ENCODE measurements around the gene CCDC63.

- PRO-cap, result bidirectional peak, plus-strand start at chr12:110743217, minus-strand start at chr12:110742891
Measured at GRCh38 chr12:110743031-110743305, 277 bp upstream of the PPP1CC start.

- PRO-cap, result bidirectional peak, plus-strand start at chr12:110846762, minus-strand start at chr12:110846676; bidirectional peak, plus-strand start at chr12:110847189, minus-strand start at chr12:110847145
Measured at GRCh38 chr12:110846602-110847366, at the start of gene CCDC63. Gene CCDC63 (plus strand): TSS chr12:110846987.

DNA sequence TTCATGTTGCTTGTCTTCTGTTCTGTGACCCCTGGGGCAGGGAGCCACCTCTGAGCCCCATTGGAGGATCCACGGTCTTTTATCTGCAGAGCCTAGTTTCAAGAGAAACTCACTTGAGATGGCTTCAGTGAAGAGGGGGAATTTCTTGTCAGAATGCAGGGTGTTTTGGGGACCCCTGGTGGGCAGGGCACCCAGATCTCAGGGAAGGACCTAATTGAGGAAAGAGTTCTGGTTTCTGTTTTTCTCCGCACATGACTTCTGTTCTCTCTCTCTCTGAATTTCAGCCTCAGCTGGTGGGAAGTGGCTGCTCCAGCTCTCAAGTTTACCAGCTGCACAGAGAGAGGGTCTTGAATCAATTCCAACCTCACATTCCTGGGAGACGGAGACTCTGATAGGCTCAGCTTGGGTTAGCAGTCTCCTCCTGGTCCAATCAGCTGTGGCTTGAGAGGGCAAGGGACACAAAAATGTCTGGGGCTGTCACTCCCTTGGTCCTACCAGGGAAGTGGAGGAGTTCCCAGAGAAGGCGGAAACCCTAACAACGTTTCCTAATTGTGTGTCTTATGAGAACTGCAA lies 6.9 kb downstream of the CCDC63 start:
- PRO-cap, result no peak

DNA sequence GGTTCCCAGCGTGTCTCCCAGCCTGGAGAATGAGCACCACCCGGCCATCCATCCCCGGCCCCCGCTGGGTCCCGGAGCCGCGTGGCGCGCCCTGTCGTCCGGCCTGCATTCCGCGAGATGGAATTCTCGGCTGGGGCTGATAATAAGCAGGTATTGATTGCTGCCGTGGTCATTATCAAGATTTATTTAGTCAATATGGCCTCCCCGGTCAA lies 13.0 kb downstream of the CUX2 start:
- PRO-cap, result no peak

- PRO-cap, result no peak
Measured at GRCh38 chr12:111448838-111449244, 43.1 kb downstream of the SH2B3 start.

DNA sequence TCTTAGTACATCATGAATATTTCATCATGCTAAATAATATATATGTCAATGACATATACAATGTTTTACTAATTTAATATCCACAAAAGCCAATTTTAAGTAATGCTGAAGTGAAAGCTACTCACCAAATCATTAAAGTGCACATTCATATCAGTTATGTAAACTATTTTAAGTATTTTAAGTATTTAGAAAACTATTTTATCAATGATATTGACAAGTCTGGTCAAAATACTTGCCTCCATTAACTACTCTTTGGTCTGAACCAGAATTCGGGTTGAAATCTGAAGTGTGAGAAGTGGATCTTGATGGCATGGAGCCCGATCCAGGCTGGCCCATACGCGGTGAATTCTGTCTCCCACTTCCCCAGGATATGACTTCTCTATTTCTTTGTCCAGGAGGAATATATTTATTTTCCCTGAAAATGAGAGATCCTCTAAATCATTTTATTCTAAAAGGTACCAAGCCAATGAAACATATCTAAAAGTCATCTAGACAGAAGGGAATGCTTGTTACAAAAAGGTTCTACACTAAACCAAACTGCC lies 81.0 kb downstream of the ATXN2 start:
- PRO-cap, result no peak

DNA sequence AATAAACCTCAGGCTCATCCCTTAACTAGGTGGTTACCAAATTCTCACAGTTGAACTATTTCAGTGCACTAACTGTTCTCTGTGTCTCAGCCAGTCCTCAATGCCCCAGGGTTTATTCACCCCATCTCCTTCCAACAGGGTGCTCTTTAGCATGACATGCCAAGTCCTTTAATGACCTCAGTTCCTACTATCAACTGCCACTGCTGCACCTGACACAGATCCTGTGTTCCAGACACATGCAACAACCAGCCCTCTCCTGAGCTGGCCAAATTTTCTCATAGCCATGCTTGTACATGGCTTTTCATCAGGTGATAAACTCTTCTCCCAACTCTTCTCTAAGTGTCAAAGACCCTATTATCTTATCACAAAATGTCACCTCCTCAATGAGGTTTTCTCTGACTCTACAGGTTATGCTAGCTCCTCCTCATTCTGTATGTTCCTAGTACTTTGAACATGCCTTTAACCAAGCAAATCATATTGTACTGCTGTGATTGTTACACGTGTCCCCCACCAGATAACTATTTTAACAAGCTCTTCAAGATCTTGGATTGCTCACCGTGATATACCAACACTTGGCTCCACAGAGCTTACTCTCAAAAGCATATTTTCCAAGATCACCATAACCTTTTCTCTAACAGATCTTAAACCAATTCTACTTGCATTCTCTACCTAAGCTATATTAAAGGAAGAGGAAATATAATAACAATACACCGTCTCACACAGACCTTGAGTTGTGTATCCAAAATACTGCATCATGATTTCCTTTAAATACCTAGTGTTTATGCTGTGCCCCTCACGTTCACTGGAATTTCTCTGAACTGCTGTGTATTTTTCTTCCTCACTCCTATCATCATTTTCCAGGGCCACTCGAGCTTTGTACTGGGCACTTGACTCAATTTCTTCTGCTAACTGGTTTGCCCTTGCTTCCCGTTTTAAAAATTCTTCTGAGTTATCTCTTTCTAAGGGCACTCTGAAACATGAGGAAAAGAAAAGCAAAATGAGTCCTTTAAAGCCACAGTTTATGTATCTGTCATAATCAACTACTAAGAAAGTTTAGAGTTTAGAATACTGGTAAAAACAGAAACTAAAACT lies 79.7 kb downstream of the ATXN2 start:
- PRO-cap, result no peak

DNA sequence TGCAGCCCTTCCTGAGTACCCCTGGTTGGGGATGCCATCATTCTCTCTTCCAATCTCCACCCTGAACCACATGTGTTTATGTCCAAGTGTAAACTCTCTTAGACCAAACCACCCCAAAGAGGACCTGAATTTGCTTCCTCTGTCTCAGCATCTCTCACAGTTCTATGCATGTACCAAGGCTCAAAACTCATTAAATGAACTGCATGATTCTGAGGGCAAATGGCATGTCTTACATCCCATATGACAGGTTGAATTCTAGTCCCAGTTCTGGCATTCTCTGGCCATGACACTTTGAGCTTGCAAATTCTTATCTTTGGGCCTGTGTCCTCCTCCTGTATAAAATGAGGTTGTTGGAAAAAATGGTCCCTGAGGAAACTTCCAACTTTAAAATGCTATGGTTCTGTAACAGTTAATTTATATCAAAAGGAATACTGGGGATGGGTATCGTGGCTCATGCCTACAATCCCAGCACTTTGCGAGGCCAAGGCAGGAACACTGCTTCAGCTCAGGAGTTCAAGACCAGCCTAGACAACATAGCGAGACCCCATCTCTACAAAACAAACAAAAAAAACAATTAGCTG lies 22.1 kb downstream of the BRAP start:
- PRO-cap, result no peak

DNA sequence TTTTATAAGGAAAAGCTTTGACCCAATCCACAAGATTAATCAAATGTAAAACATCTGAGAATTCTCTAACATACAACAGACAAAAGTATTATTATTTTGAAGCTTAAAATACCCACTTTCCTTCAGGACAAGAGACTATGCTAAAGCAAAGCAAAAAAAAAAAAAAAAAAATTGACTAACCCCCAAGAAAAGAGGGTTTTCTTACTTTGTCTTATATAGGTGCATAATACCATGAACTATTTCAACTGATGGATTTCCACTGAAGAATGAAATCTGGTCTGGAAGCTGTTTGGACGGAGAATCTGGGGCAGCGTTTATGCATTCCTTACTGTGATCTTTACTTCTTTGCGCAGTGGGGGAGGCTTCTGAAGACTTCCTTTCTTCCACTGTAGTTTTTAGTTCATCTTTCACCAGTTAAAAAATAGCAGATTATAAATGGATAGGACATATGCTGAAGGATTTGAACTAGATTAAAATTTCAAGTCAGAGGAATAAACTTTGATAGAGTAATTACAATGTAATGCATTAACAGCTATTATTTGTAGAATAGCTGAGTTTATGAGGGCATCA lies 4.2 kb downstream of the BRAP start:
- PRO-cap, result no peak

DNA sequence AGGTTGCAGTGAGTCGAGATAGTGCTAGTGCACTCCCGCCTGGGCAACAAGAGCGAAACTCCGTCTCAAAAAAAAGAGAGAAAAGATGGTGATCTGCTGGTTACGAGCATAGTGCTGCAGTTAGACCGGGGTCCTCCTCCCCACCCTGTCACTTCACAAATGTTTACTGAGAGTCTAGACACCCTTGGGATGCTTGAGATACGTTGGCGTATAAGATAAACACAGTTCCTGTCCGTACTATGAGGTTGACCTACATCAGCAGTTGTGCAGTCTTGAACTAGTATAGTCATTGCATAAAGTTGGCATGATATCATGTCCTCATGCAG lies 760 bp downstream of the ACAD10 start:
- PRO-cap, result no peak

DNA sequence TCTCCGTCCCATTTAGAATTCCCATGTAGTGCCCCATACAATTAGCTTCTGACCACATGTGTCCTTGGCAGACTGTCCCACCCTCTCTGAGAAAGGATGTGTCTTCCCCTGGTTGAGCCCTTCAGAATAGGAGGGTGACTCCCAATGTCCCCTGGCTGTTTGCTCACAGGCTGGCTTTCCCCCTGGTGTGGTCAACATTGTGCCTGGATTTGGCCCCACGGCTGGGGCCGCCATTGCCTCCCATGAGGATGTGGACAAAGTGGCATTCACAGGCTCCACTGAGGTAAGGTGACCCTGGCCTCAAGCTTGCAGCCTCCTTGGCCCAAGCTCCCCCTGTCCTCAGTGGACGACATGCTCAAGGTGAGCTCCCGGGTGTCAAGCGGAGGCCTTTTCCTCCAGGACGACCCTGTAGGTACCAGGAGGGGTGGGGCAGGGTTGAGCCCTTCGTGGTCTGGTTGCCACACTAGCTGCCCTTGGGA lies 24.4 kb downstream of the ALDH2 start:
- PRO-cap, result no peak

DNA sequence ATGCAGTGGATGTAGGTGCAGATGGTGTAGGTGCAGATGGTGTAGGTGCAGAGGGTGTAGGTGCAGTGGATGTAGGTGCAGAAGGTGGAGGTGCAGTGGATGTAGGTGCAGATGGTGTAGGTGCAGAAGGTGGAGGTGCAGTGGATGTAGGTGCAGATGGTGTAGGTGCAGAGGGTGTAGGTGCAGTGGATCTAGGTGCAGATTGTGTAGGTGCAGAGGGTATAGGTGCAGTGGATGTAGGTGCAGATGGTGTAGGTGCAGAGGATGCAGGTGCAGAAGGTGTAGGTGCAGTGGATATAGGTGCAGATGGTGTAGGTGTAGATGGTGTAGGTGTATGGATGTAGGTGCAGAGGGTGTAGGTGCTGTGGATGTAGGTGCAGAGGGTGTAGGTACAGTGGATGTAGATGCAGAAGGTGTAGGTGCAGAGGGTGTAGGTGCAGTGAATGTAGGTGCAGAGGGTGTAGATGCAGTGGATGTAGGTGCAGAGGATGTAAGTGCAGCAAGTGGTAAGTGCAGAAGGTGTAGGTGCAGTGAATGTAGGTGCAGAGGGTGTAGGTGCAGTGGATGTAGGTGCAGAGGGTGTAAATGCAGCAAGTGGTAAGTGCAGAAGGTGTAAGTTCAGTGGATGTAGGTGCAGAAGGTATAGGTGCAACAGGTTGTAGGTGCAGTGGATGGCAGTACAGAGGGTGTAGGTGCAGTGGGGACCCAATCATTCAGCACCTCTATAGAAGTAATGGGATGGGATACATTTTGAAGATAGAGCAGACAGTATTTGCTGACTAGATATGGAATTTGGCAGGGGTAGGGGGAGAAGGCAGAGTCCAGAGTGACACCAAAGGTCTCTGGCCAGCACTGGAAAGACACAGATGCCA lies 85.2 kb downstream of the HECTD4 start:
- PRO-cap, result no peak

GRCh38 chr12:112408593-112408741 lies 938 bp downstream of the RPL6 start:
- PRO-cap, result no peak

DNA sequence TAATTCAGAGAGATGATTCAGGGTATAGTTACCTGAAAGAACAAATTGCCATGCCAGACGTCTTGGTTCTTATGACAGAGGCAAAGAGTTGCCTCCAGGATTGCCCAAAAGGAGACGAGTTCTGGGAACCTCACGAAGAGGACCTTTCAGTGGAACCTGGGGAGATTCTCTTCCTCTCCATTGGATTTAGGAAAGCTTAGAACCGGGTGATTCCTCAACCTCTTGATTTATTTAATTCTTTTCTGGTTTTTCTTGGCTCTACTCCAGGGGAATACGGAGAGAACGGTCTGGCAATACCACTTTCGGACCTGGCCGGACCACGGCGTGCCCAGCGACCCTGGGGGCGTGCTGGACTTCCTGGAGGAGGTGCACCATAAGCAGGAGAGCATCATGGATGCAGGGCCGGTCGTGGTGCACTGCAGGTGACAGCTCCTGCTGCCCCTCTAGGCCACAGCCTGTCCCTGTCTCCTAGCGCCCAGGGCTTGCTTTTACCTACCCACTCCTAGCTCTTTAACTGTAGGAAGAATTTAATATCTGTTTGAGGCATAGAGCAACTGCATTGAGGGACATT lies 67.5 kb downstream of the PTPN11 start:
- PRO-cap, result no peak

DNA sequence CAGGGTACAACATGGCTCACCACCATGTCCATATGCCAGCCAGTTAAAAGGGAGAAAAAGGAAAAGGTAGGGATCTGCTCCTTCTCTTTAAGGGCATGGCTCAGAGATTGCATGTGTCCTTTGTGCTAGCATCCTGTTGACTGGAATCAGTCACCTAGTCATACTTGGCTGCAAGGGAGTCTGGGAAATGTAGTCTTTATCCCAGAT lies 86.5 kb upstream of the RPH3A start:
- PRO-cap, result unidirectional peak, minus-strand start at position 142 of the sequence

- PRO-cap, result no peak
Measured at GRCh38 chr12:112998879-112999612, 20.7 kb downstream of the OAS2 start.

GRCh38 chr12:113140739-113141206 lies 5.2 kb upstream of the RASAL1 start:
- PRO-cap, result no peak

DNA sequence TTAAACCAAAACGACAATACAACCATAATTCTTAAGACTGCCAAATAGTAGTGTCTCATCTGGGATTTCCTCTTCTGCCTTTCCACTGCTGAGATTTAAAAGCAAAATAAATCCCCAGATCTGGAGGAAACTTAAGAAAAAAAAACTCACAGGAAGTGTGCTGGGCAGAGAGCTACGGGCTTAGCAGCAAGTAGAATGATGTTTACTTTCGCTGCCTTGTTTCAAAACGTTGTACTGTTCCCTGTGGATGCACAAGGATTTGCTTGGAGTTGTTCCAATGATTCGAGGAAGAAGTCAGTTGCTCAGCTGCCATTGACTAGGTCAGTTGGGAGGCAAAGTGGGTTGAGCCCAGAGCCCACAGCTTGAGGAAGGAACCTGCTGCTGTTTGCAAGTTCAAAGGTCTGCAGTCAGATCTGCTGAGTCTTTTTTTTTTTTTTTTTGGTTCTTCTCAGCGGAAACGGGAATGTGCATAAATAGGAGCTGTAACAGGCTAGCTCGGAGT lies 1.8 kb downstream of the TPCN1 start:
- PRO-cap, result no peak

DNA sequence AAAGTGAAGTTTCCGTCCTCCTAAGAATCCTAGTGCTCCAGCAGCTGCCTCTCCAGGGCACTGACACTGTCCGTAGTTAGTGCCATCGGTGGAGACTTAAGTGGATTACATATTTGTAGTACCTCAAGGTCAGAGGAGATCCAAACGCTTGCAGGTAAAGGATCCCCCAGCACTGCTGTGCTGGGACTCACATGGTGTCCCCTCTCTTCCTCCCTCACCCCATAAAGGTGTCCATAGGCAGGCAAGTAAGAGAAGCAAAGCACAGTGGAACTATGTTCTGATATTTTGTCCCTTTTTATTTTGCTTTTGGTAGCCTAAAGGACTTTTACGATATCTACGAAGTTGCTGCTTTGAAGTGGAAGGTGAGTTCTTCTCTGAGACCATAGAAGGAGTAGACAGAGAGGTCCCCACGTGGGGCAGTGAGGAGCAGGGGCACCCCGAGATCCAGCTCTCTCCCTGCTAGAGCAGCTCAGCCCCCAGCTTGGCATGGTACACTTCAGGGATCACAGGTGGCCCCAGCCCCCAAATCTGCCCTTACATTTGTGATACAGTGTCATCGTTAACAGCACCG lies 56.7 kb downstream of the TPCN1 start:
- PRO-cap, result no peak

- PRO-cap, result no peak
Measured at GRCh38 chr12:113397104-113397529, 6.6 kb downstream of the SDS start.